Gastroesophageal sphincter (tissue), 4 donors: ENCODE measurements around a stretch of chr20.

- PRO-cap: no peak
- RAMPAGE, long total RNA, 4 experiments: no peak in any of the 4 experiments
Measured at GRCh38 chr20:57950752-57950951, 200.1 kb upstream of the C20orf85 start.

- PRO-cap: no peak
- RAMPAGE, long total RNA, 4 experiments: no peak in any of the 4 experiments
Measured at GRCh38 chr20:57957613-57957940, 193.1 kb upstream of the C20orf85 start.

GRCh38 chr20:58239395-58240059 lies 11.1 kb upstream of the ANKRD60 start:
- PRO-cap: no peak
- RAMPAGE, long total RNA, 4 experiments: no peak in any of the 4 experiments

GRCh38 chr20:58651764-58652640 lies 919 bp downstream of the STX16 start:
- PRO-cap: bidirectional peak, plus-strand start at chr20:58652141, minus-strand start at chr20:58652116; bidirectional peak, plus-strand start at chr20:58652517, minus-strand start at chr20:58652323
- RAMPAGE, long total RNA, 4 experiments: no peak in any of the 4 experiments

DNA sequence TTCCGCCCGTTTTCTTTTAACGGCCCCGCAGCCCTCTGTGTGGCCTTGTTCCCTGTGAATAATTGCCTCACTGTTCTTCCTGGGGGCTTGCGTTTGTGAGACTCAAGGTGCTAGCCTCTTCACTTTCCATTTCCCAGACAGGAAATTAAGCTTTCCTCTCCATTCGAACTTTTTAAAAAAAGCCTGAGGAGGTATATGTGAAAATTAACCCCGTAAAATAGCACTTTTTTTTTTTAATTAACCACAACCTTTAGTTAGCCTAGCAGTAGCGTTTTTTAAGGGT lies 1.5 kb downstream of the STX16 start:
- PRO-cap: no peak
- RAMPAGE, long total RNA, 4 experiments: no peak in any of the 4 experiments

- PRO-cap: no peak
- RAMPAGE, long total RNA, 4 experiments: no peak in any of the 4 experiments
Measured at GRCh38 chr20:58902567-58902849, 11.3 kb downstream of the GNAS start.

- PRO-cap: no peak
- RAMPAGE, long total RNA, 4 experiments: start-site peak on the minus strand in 1 of 4 experiments, at chr20:58992617-58992842 at its widest, 6 reads per replicate
Measured at GRCh38 chr20:58992440-58992961, 11.4 kb downstream of the NELFCD start.

DNA sequence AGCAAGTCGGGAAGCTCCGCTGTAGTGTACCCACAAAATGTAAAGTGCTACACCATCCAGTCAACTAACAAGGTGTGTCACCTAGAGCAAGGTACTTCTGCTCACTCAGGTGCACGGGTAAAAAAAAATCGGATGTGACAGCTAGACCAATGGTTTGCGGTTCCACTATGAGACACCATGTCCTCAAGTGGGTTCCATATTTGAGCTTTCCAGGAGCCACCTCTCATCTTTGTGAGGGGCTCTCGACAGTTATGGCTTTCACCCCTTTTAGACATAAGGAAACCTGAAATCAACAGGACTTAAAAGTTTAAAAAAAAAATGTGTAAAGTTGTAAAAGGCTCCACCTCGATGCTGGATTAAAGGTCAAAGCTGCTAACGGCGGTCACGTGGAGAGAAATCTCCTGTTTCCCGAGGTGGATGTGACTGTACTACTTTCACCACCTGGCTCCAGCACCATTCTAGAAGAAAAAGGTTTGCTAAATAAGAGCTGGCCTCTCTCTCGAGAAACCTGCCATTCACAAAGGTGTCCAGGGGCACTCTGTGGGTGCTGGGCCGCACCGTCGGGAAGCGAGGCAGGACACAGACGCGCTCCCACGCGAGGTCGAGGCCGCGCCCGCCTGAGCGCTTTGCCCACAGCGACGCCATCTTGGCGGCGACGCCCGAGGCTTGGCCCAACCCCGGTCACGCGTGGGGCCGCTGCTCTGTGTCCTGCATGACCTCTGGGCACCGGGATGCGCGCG lies 527 bp downstream of the ATP5F1E start:
- PRO-cap: unidirectional peak, minus-strand start at position 648 of the sequence
- RAMPAGE, long total RNA, 4 experiments: no peak in any of the 4 experiments

- PRO-cap: no peak
- RAMPAGE, long total RNA, 4 experiments: no peak in any of the 4 experiments
Measured at GRCh38 chr20:59043761-59044262, 1.2 kb upstream of the PRELID3B start.

DNA sequence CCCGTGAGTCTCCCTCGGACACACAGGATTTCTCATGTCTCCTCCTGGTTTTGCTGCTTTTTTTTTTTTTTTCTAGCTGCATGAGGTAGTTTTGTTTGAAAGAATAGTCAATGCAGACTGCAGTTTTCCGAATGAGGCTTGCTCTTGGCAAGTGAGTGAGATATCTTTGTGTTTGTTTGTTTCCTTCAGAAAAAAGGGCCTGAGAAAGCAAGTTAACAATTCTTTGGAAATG lies 3.0 kb upstream of the ZNF831 start:
- PRO-cap: no peak
- RAMPAGE, long total RNA, 4 experiments: no peak in any of the 4 experiments

- PRO-cap: no peak
- RAMPAGE, long total RNA, 4 experiments: no peak in any of the 4 experiments
Measured at GRCh38 chr20:59161847-59162284, 1.8 kb upstream of the ZNF831 start.

DNA sequence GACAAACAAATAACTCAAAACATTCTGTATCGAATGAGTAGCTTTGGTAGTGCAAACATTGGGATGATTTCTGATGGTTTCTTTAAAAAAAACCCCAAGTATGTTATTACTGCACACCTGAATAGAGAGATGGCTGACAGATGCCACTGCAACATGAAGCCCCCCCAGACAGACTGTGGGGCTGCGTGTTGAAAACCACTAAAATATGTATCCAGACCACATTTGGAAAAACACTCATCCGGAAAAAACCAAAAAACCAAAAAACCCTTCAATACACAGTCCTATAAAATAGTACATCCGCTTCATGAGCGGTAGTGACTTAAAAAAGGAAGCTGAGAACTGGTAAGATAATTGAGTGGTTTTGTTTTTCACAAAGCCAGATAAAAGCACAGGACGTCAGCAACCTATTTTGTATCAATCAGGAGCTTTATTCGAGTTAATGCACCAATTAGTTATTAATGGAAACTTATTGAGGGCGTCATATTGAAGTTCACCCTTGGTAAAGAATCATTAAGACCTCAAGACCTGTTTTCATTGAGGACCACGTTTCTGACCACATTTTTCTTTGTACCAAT lies 47.0 kb upstream of the EDN3 start:
- PRO-cap: no peak
- RAMPAGE, long total RNA, 4 experiments: no peak in any of the 4 experiments

GRCh38 chr20:59723267-59723630 lies 118.9 kb downstream of the PHACTR3 start:
- PRO-cap: no peak
- RAMPAGE, long total RNA, 4 experiments: no peak in any of the 4 experiments

DNA sequence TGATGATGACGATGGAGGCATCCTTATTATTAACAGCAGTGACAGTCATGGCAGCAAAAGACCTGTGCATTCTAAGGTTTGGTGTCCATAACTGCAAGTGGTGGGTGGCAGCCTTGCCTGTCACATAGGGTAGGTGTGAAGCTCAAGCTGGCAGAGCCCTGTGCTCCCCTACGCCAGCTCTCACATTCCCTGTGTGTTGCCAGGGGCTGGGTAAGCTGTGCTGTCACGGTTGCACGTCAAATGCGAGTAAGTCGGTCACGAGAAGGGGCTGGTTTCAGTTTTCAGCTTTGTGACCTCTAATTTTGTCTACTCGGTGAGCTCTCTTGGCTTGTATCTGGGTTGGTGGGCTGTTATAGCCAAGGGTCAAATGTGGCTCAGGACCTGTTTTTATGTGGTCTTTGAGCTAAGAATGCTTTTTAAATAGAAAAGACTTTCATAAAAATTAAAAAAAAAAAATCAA lies 148.4 kb downstream of the PHACTR3 start:
- PRO-cap: no peak
- RAMPAGE, long total RNA, 4 experiments: no peak in any of the 4 experiments

- PRO-cap: no peak
- RAMPAGE, long total RNA, 4 experiments: no peak in any of the 4 experiments
Measured at GRCh38 chr20:59771723-59772088, 161.7 kb downstream of the SYCP2 start.

DNA sequence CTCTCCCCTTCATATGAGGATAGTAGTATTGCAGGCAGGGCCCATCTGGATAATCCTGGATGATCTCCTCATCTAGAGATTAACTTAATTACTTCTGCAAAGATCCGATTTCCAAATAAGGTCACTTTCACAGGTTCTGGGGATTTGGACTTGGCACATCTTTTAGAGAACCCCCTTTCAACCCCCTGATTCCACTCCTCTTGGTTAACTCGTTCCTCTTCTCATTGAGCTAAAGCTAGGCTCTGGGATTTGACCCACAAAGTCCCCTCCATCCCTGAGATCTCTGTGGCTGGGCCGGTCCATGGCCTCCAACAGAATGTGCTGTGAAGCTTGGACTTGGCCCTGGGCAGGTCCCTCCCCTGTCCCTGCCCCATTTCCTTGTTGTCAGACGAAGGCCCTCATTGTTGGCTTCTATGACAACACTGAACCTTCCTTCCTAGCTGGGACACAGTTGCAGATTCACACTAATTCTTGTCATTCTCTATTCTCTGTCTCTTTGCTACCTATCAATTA lies 156.2 kb downstream of the SYCP2 start:
- PRO-cap: no peak
- RAMPAGE, long total RNA, 4 experiments: no peak in any of the 4 experiments

GRCh38 chr20:59938093-59938583 lies 2.0 kb downstream of the PPP1R3D start:
- PRO-cap: no peak
- RAMPAGE, long total RNA, 4 experiments: no peak in any of the 4 experiments

- PRO-cap: no peak
- RAMPAGE, long total RNA, 4 experiments: no peak in any of the 4 experiments
Measured at GRCh38 chr20:59948763-59949118, 8.6 kb downstream of the FAM217B start.

DNA sequence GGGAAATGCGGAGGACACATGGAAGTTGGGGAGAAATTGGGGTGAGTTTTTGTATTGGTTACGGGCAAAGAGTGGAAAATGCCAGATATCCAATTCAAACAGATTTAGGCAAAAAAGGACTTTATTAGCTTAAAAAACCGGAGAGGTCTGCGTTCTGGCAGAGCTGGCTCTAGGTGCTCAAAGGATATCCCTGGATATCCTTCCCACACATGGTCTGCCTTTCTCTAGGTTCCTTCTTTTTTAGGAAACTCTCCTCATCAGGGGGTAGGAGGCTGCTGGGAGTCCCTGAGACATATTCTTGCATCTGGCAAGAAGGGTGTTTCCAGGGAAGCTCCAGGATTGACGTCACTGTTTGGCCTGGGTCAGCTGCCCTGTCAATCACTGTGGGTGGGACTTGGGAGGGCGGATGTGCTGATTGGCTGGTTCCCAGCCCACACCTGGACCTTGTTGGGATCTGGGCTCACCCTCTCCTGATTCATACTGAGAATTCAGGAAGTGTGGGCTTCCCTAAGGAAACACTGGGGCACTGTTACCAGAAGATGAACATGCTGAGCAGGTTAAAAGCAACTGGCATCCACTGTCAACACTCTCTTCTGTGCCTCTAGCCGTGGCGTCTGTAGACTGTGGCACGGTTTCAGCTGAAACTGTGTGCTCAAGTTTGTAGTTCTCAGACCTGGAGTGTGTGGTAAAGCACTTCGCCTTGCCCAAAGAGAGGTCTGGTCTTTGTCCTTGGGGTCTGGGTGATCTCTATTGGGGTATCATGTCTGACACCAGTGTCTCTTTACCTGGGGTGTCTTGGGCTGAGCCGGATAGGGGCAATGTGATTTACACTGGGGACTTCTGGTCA lies 36.4 kb downstream of the CDH26 start:
- PRO-cap: no peak
- RAMPAGE, long total RNA, 4 experiments: no peak in any of the 4 experiments

DNA sequence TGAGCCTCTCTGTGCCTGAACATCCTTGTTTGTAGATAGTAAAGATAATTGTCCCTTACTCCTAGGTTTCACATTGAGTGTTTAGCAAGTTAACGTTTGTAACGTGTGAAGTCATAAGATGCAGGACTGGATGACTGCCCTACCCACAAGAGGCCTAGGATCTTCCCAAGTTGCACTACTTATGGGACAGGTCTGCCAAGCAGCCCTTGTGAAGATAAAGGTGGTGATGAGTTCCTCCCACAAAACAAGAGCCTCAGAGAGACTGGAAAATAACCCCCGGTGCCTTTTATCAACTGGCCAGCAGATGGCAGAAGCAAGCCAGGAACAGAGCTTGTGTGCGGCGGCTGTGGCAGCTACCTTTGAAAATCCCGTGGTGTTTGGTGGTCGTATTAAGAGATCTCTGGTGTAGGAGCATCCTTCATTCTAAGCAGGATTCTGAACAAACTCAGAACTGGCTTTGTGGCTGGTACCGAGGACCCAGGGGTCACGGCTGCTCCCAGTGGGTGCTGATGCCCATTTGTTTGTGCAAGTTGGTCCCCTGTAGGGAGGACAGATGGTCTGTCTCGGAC lies 99.1 kb downstream of the CDH26 start:
- PRO-cap: no peak
- RAMPAGE, long total RNA, 4 experiments: no peak in any of the 4 experiments